IMR-90 (cell line): ENCODE data around the genes C4orf36 and DSPP.

- RRBS = no CpG with 5 or more reads among the region's 18 CpGs
CAGE:
- cytosol, long polyA plus RNA = no peak
- long polyA plus RNA = no peak
- nucleus, long polyA plus RNA = no peak
These were observed 929 bp downstream of the GPAT3 start for GRCh38 chr4:83536839-83537235.

DNA sequence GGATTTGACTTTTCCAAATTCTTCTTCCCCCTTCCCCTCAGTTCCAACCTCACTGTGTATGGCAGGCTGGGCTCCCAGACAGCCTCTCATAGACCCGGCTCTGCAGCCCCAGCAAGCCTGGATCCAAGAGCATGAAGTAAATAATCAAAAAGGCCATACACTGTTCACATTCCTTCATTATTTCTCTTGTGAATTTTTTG lies 446.7 kb downstream of the NKX6-1 start:
- RRBS = no CpG with 5 or more reads among the region's 1 CpG
CAGE:
- cytosol, long polyA plus RNA = no peak
- long polyA plus RNA = no peak
- nucleus, long polyA plus RNA = no peak

GRCh38 chr4:84724335-84725062 lies 141.6 kb downstream of the CDS1 start:
- RRBS = no CpG with 5 or more reads among the region's 9 CpGs
CAGE:
- cytosol, long polyA plus RNA = no peak
- long polyA plus RNA = no peak
- nucleus, long polyA plus RNA = no peak

DNA sequence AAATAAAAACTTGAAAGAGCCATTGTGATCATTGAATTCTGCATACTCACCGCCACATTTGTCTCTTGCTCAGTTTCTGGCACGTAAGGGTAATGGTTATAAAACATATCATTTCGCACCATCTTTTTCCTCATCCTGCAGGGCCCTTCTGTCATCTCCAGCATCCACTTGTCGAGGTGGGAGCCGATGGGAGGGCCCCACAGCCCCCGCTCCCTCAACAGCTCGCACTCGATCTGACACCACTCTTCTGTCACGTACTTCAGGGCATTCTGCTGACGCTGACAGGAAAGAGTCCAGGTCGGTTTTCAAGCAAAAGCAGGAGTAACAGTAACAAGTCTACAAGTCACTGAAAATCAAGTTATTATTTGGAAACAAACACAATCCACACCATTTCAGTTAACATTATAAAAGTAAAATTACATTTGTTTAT lies 150.4 kb downstream of the CDS1 start:
- RRBS = no CpG with 5 or more reads among the region's 11 CpGs
CAGE:
- cytosol, long polyA plus RNA = no peak
- long polyA plus RNA = no peak
- nucleus, long polyA plus RNA = no peak

GRCh38 chr4:84734837-84735214 lies 151.9 kb downstream of the CDS1 start:
- RRBS = no CpG with 5 or more reads among the region's 3 CpGs
CAGE:
- cytosol, long polyA plus RNA = no peak
- long polyA plus RNA = no peak
- nucleus, long polyA plus RNA = no peak

- RRBS = no CpG with 5 or more reads among the region's 3 CpGs
CAGE:
- cytosol, long polyA plus RNA = no peak
- long polyA plus RNA = no peak
- nucleus, long polyA plus RNA = no peak
These were observed 79.3 kb downstream of the WDFY3 start for GRCh38 chr4:84887062-84887622.

DNA sequence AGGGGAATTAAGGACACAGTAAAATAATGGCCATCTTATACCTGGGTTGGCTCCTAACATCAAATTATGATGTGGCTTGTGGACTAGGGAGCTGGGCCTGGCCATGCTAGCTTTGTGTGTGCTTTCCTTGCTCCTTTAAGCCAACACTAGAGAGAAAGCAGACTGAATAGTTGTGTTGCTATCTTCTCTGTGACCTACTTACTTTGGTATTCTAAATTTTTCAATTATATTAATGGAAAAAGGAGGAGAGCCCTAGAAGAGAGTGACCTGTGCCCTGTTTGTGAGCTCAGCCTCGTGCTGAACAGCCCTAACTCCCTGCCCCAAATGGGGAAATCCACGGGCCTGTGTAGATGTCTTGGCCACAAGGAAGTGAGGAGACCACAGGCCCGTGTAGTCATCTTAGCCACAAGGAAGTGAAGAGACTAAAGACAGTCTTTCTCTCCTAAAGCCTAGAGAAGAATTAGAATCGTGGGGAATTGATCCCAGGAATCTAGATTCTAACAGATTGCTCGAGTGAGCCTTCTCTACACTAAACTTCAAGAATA lies 23.3 kb downstream of the ARHGAP24 start:
- RRBS = no CpG with 5 or more reads among the region's 5 CpGs
CAGE:
- cytosol, long polyA plus RNA = no peak
- long polyA plus RNA = no peak
- nucleus, long polyA plus RNA = no peak

DNA sequence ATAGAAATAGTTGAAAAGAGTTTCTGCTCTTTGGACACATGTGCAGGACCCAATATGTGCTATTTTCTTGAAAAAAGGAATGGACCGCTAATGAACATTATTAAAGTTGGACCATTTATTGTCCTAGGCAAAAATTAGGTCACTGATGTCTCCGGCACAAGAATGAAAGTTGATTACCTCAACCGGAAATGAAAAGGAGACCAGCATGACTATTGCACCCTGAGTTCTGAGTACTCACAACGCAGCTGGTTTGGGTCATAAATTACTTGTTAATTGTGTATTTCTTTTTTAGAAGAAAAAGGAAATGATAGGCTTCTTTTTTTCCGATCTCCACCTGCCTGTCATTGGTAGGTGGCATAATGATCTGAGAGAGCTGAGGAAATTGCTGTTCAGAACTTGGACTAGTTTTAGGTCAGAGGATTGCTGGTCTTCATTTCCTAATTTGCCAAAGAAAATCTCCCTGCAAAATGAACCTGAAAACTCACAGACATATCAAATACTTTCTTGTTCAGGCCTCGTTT lies 232.7 kb downstream of the ARHGAP24 start:
- RRBS = no CpG with 5 or more reads among the region's 6 CpGs
CAGE:
- cytosol, long polyA plus RNA = no peak
- long polyA plus RNA = no peak
- nucleus, long polyA plus RNA = no peak

DNA sequence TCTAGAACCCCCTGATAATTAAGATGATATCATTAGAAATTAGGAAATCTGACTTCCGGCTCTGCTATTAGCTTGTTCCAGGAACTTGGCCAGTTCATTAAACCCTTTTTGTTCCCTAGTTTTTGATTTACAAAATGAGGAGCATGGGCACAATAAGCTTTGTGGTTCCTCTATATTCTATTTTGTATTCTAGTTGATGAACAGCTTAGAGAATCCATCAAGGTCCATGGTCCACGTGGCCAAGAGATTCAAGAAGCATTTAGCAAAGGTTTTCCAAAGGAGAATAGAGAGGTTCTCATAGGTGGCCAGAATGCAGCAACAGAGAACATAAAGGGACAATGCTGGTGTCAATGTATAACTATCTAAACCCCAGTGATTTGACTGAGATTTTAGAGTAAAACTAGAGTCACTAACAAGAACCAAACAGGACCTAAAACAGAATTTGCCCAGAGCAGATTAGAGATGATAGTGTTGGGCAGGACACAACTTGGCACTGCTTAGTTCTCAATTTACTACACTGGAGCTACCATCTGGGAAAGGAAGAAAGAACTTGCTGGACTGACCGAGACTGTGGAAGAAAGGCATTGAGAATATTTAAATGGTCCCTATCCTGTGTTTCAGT lies 407.6 kb downstream of the ARHGAP24 start:
- RRBS = no CpG with 5 or more reads among the region's 3 CpGs
CAGE:
- cytosol, long polyA plus RNA = no peak
- long polyA plus RNA = no peak
- nucleus, long polyA plus RNA = no peak

GRCh38 chr4:85922315-85922708 lies 437.5 kb downstream of the MAPK10 start:
CAGE:
- cytosol, long polyA plus RNA = no peak
- long polyA plus RNA = no peak
- nucleus, long polyA plus RNA = no peak

DNA sequence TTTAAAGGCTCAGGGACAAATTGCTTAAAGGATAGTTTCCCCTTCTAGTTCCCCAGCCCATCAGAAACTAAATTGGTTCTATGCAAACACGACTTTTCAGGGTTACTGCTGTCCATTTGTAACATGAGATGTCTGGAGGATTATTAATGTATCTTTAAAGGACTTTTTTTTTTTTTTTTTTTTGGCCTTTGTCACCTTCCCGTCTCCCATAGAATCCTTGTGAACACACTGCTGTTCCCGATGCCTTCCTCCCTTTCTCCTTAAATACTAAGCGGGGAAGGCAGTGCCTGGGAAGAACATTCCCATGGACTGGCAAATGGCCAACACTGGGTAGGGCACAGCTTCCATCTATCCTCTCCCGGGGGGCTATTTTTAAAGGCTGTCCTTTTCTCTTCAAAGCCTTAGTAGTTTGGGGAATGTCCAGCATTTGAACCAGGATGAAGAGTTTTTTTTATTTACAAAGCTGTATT lies 427.5 kb downstream of the MAPK10 start:
- RRBS = no CpG with 5 or more reads among the region's 5 CpGs
CAGE:
- cytosol, long polyA plus RNA = no peak
- long polyA plus RNA = no peak
- nucleus, long polyA plus RNA = no peak

DNA sequence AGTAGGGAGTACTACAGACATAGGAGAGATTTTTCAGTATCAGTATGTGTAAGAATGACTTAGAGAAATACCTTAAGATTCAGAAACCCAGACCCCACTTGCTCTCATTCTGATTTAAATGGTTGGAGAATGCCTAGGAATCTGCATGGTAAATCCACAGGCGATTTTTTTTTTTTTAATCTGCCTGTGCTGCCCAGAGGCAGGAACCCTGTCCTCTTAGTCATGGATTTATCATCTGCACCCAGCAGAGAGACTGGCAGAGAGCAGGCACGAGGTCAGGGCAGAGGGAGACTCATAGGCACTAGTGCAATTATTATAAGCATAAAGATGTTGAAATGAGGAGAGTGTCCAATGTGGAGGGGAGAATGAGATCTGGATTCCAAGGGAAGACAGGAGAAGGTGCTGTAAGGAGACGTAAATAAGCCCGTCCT lies 406.4 kb downstream of the MAPK10 start:
- RRBS = no CpG with 5 or more reads among the region's 4 CpGs
CAGE:
- cytosol, long polyA plus RNA = no peak
- long polyA plus RNA = no peak
- nucleus, long polyA plus RNA = no peak

GRCh38 chr4:86595495-86595908 lies 1.4 kb downstream of the PTPN13 start:
- RRBS = no CpG with 5 or more reads among the region's 9 CpGs
CAGE:
- cytosol, long polyA plus RNA = no peak
- long polyA plus RNA = no peak
- nucleus, long polyA plus RNA = no peak

GRCh38 chr4:86892290-86892909 lies at the start of gene C4orf36:
C4orf36 (minus strand) TSS chr4:86892422.
- RRBS = no CpG with 5 or more reads among the region's 52 CpGs
CAGE:
- cytosol, long polyA plus RNA = no peak
- long polyA plus RNA = no peak
- nucleus, long polyA plus RNA = no peak

DNA sequence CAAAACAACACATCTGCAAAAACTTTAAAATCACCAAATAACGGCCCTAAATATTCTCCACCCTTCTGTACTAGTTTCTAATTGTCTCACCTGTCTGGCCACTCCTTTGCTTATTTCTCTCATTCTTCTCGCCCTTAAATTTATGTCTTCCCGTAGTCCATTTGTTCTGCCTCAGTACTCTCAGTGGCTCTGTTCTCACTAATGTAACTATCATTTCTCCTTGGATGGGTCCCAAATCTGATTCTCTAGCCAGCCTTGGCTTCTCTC lies 4.2 kb upstream of the C4orf36 start:
- RRBS = no CpG with 5 or more reads among the region's 3 CpGs
CAGE:
- cytosol, long polyA plus RNA = no peak
- long polyA plus RNA = no peak
- nucleus, long polyA plus RNA = no peak

GRCh38 chr4:86960049-86960374 lies 25.2 kb downstream of the AFF1 start:
- RRBS = no CpG with 5 or more reads among the region's 5 CpGs
CAGE:
- cytosol, long polyA plus RNA = no peak
- long polyA plus RNA = no peak
- nucleus, long polyA plus RNA = no peak

DNA sequence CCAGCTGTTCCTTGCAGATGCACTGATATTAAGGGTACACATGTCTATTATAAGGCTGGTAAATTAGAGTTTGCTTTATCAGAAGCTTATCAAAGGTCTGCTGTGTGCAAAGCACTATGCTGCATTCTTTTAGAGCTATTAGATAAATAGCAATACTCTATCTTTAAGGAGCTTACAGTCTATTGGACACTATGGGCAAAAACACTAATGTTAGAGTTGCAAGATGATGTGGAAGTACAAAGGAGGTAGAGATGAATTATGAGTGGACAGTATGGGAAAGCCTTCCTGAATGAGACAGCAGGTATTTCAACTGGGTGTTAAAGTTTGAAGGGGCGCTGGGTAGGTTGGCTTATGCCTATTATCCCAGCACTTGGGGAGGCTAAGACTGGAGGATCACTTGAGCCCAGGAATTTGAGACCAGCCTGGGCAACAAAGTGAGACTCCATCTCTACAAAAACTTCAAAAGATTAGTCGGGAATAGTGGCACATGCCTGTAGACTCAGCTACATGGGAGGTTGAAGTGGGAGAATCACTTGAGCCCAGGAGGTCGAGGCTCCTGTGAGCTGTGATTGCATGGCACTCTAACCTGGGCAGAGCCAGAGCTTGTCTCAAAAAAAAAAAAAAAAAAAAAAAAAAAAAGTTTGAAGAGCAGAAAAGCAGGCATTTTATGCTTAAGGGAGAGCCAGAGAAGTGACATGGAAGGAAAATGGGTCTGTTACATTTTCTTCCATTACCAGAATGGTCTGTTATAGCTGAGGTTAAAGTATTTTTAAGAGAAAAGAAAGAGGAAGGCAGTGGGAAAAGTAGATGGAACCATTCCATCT lies 36.9 kb downstream of the AFF1 start:
- RRBS = no CpG with 5 or more reads among the region's 3 CpGs
CAGE:
- cytosol, long polyA plus RNA = no peak
- long polyA plus RNA = no peak
- nucleus, long polyA plus RNA = no peak

DNA sequence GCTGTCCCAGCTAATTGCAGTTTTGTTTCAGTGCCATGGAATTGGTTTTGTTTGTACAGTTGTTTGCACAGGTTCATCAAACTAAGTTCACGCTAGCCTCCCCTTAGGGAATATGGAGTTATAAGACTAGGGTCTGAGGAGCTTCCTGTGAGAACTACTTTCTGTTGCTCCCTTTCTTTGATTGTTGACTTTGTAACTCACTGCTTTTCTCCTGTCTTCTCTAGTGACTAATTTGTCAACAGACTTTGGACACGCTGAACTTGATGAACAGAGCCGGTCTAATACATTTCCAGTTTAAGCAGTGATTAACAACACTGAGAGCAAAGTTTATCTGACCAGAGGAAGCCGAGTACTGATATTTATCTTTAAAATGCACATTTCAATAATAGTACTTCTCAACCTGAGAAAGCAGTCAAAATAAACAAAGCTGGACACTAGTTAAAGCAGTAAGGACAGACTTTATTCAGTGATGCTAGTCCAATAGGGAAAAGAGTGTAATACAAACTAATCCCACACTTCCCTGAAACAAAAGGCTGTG lies 2.8 kb upstream of the NUDT9 start:
- RRBS = no CpG with 5 or more reads among the region's 4 CpGs
CAGE:
- cytosol, long polyA plus RNA = no peak
- long polyA plus RNA = no peak
- nucleus, long polyA plus RNA = no peak

DNA sequence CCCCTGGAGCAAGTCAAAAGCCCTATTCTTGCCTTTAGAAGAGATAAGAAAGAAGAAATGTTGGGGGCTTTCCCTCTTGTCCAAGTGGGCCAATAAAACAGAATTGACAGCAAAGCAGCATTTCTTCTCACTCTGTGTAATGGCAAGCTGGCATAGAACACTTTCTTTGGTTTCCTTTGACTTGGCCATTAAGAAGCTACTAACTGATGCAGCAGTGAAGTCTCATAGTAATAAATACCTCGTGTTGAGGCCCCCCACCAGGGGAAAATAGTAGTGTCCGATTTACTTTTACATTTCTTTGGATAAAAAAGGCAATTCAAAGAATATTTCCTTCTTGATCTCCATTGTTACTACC lies 3.2 kb downstream of the SPARCL1 start:
- RRBS = no CpG with 5 or more reads among the region's 2 CpGs
CAGE:
- cytosol, long polyA plus RNA = no peak
- long polyA plus RNA = no peak
- nucleus, long polyA plus RNA = no peak

DNA sequence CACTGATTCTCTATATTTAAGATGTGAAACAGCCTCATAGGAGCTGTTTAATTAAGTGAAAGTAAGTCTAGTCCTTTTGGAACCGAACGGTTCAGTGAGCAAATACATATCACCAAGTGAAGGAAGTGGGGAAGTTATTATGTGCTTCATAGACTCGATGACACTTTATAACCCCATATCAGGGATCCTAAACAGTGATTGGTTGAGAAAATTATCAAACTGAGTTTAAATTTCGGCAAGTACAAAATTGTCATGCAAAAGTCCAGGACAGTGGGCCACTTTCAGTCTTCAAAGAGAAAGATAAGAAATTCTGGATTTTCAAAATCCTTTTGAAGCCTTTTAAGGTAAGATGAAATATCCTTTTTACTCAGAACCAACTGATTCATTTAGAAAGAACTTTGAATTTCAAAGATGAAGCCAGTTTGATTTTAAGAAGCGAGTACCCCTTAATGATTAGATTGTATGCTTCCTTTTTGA lies at the start of gene DSPP:
DSPP (plus strand) TSS at position 253 of the 477 bp plus-strand sequence.
- RRBS = no CpG with 5 or more reads among the region's 5 CpGs
CAGE:
- cytosol, long polyA plus RNA = no peak
- long polyA plus RNA = no peak
- nucleus, long polyA plus RNA = no peak